Neural progenitor cell (in vitro differentiated cells): Measurements from ENCODE around the genes CT45A5, F9 and FMR1.

GRCh38 chrX:135740948-135741253 is 27.1 kb downstream of the CT45A3 start:
- RAMPAGE, long total RNA = no peak

DNA sequence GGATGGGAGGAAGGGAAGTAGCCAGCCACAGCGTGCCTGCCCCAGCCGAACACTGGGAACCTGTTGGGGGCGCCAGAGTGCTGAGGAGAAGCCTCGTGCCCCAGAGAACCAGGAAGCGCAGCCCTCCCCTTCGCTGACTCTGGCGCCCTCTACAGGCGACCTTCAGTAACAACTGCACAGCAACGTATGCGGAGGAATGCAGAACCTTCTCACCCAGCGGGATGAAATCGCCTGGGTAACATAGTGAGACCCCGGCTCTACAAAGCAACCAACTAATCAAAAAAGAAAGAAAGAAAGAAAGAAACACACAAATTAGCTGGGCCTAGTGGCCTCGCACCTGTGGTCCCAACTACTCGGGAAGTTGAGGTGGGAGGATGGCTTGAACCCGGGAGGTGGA is at the start of gene CT45A5:
Gene CT45A5 (minus strand): TSS at position 82 of the 397 bp plus-strand sequence.
- RAMPAGE, long total RNA = no peak

GRCh38 chrX:136055592-136056463 is 70.6 kb downstream of the SLC9A6 start:
- RAMPAGE, long total RNA = no peak

GRCh38 chrX:136173901-136174796 is 22.7 kb upstream of the FHL1 start:
- RAMPAGE, long total RNA = no peak

- RAMPAGE, long total RNA = no peak
Observed at GRCh38 chrX:136587815-136588363, 55.9 kb downstream of the VGLL1 start.

DNA sequence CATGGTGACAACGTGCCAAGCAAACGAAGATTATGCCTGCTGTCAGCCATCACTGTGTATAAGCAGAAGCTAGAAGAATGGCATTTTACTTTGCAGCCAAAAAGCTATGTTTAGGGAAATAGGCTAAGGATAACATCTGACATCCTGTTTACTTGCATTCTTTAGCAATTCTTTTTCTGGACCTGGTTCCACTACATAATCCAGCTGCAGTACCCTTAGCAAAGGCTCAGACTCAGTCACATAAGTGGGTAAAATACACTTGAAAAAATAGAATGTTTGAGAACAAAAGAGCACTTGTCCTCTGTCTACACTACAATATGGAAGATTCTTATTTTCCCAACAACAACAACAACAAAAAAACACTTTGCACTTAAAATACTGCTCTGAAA is 859 bp upstream of the ARHGEF6 start:
- RAMPAGE, long total RNA = no peak

DNA sequence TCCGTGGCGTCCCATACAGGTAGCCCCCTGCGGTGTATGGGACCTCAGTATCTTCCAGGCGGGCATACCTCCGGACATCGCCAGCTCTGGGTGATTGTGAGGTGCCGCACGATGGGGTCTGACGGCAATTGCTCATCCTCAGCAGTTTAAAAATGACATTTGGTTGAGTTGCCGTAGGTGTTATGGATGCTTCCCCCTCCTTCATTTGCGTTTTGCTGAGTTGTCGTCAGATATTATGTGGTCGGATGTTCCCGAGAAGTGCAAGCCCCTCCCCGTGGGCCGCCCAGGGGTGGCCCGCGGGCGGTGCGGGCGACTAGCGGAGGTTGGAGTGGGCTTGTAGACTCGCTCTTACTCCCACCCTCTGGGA is 18.3 kb upstream of the GPR101 start:
- RAMPAGE, long total RNA = no peak

DNA sequence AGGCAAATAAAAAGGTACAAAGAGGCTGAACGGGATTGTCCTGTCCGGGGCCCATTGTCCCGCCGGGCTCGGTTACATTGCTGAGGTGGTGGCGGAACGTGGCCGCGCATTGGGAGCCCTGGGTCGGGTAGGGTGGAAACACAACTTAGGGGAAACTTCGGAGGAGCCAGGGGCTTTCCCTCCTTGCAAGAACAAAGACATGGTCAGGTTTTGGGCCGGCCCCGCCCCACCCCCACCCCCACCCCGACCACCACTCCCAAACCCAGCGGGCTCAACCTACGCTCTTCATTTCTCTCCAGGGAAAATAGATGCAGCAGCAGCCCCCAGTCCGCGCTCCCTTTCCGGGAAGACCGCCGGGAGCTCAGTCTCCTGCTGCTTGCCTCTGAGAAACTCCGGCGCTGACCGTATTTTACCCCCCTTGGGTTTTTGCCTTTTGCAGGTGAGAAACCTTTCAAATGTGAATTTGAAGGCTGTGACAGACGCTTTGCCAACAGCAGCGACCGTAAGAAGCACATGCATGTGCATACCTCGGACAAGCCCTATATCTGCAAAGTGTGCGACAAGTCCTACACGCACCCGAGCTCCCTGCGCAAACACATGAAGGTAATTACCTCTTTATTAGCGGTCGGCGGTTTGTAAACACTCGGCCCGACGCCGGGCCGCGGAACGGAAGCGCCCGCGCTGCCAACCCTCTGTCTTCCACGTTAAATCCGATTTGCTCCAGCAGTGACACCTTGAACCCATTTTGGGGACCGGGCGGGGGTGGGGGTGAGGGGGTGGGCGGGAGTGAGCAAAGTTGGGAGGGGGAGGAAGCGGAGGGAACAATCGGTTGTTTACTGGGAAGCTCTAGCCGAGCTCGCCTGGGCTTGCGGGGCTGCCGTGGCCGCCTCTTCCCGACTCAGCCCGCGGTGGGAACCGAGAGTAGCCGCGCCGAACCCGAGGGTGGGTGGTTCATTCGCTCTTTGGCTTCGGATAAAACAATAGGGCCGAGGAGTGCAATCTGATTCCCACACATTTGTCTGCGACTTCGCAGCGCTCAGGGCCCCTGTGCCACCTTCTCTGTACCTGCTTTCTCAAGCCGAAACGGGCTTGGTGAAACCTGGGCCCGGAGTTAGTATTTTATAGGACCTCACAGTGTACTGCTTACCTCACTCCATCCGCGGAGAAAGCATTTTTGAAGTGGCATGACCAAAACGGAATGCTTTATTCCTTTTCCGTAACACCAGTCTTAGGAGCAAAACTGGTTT is 3.0 kb downstream of the ZIC3 start:
- RAMPAGE, long total RNA = no peak

DNA sequence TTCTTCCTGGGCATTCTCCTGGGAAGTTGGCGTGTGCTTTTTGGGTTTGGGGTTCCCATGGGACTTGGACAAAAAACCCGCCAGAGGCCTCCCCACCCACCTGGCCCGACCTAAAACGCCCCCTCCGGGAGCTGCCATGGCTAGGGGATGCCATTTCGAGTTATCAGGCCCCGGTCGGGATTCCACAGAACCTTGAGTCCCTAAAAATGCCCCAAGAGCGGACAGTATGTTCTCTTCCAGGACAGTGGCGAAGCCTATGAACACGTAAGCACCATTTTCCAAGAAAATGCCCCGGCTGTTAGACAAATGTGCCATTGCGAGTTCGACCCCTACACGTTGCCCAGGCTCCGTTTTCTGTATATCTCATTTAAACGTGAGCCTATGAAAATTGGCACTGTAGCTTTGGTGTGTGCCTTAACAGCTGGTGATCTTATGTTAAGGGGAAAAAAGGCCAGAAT is 9.0 kb downstream of the ZIC3 start:
- RAMPAGE, long total RNA = no peak

GRCh38 chrX:139200718-139201249 is 329.8 kb upstream of the F9 start:
- RAMPAGE, long total RNA = no peak

- RAMPAGE, long total RNA = no peak
Observed at GRCh38 chrX:139530633-139531136, at the start of gene F9. F9 (plus strand) TSS chrX:139530739.

DNA sequence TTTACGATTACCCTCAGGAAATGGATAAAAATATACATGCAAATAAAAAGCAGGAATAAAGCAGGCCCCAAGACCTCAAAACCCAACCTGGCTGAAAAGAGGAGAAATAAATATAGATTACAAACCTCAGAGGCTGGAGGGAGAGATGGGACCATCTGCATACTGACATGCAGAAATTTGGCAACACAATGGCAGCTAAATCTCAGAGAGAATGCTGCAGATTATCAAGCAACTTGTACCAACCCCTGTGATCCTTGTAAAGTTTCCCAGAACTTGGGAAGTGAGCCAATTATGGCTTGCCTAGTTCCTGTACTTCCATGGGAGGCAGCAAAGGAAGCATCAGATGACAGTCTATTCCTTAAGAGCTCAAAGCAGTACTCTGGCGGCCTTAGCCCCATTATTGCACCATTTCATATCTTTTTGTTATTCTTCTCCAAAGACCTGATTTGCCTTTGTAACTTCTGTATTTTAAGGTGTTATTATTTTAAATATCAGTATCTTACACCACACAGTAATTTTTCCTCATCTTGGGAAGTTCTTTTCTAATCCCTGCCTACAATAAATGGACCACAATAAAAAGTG is 100.7 kb downstream of the ATP11C start:
- RAMPAGE, long total RNA = no peak

DNA sequence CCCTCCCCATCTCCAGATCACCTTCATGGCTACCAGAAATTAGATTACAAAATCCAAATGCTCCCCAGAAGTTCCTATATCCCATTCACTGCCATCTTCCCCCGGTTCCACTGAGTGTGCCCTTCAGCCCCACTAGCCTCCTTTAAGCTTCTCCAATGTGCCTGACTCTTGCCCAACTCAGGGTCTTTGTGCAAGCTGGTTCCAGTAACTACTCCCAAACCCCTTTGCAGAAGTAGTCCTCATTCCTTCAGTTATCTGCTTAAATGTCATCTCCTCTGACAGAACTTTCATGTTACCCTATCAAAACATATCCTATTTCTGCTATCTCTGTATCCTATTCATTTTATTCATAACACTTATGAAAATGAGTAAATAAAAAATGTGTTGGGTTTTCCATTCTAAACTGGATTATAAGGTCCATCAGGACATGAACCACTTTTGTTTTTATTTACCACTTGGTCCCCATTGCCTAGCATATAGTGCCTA is 24.8 kb downstream of the ATP11C start:
- RAMPAGE, long total RNA = no peak

DNA sequence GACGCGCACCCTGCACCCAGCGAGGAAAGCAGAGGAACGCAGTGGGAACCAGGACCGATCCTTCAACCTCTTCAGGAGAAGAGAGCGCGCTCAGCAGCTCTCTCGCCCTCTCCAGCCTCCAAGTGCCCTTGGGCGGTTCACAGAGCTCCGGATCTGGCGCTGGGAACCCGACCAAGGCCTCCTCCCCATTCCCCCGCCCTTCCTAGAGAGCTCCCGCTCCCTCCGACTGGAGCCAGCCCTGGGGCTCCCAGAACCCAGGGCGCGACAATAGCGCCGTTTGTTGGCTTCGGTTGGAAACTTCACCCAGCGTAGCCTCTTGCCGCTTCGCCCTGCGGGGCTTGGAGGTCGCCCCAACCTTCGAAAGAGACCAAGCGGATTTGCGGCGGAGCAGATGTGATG is 3.1 kb upstream of the SOX3 start:
- RAMPAGE, long total RNA = no peak

GRCh38 chrX:145819520-145819901 is 1.9 kb downstream of the SLITRK2 start:
- RAMPAGE, long total RNA = no peak

DNA sequence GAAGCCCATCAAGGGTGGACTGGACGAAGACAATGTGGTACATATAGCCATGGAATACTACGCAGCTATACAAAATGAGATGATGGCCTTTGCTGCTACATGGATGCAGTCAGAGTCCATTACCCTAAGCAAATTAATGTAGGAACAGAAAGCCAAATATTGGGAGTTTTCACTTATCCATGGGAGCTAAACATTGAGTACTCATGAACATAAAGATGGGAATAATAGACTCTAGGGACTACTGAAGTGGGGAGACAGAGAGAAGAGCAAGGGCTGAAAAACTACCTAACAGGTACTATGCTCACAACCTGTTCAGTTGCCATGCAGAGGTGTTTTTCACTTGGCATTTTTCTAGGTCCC is 63.0 kb upstream of the CXorf51A start:
- RAMPAGE, long total RNA = no peak

DNA sequence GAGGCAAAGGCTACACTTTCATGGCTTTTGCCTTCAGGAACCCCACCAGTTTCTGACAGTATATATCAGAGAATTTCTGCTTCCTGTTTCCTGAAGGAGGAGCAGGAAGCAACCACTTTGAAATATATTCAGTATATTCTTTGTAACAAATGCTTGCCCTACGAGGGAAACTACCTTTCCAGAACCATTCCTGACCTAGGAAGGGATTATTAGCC is 10.0 kb upstream of the FMR1 start:
- RAMPAGE, long total RNA = no peak

DNA sequence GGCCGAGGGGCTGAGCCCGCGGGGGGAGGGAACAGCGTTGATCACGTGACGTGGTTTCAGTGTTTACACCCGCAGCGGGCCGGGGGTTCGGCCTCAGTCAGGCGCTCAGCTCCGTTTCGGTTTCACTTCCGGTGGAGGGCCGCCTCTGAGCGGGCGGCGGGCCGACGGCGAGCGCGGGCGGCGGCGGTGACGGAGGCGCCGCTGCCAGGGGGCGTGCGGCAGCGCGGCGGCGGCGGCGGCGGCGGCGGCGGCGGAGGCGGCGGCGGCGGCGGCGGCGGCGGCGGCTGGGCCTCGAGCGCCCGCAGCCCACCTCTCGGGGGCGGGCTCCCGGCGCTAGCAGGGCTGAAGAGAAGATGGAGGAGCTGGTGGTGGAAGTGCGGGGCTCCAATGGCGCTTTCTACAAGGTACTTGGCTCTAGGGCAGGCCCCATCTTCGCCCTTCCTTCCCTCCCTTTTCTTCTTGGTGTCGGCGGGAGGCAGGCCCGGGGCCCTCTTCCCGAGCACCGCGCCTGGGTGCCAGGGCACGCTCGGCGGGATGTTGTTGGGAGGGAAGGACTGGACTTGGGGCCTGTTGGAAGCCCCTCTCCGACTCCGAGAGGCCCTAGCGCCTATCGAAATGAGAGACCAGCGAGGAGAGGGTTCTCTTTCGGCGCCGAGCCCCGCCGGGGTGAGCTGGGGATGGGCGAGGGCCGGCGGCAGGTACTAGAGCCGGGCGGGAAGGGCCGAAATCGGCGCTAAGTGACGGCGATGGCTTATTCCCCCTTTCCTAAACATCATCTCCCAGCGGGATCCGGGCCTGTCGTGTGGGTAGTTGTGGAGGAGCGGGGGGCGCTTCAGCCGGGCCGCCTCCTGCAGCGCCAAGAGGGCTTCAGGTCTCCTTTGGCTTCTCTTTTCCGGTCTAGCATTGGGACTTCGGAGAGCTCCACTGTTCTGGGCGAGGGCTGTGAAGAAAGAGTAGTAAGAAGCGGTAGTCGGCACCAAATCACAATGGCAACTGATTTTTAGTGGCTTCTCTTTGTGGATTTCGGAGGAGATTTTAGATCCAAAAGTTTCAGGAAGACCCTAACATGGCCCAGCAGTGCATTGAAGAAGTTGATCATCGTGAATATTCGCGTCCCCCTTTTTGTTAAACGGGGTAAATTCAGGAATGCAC is at the start of gene FMR1:
Gene FMR1 (plus strand): TSS at position 93 of the 1,152 bp plus-strand sequence.
- RAMPAGE, long total RNA = no peak

- RAMPAGE, long total RNA = no peak
Observed at GRCh38 chrX:148310315-148310787, 190.1 kb upstream of the AFF2 start.

DNA sequence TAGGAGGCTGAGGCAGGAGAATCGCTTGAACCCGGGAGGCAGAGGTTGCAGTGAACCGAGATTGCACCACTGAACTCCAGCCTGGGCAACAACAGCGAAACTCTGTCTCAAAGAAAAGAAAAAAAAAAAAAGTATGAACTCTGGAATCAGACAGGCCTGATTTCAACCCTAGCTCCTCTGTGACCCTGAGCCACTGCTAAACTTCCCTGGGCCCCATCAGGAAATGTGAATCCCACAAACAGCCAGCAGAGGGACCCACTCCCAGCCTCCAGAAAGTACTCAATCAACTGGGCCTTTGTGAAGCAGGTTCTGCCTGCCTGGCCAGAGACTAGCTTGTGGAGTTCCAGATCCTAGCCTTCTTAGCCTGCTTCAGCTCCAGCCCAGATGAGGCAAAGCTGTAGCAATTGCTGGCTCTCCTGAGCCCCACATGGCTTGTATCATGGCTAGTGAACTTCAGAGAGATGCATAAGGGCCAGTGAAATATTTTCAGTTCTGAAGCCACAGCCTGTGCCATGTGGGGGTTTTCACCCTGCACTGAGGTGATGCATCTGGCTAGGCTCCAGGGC is 7.2 kb upstream of the IDS start:
- RAMPAGE, long total RNA = no peak